LNCaP clone FGC (cell line): ENCODE data around the gene ADRM1.

- RRBS, 2 experiments, result no CpG with 5 or more reads among the region's 4 CpGs
Measured at GRCh38 chr20:61678624-61678859, 387.1 kb downstream of the TAF4 start.

GRCh38 chr20:62018046-62018395, 47.7 kb downstream of the TAF4 start:
- RRBS, 2 experiments, result no CpG with 5 or more reads among the region's 13 CpGs

GRCh38 chr20:62022540-62023054, 43.1 kb downstream of the TAF4 start:
- RRBS, 2 experiments, result no CpG with 5 or more reads among the region's 15 CpGs

DNA sequence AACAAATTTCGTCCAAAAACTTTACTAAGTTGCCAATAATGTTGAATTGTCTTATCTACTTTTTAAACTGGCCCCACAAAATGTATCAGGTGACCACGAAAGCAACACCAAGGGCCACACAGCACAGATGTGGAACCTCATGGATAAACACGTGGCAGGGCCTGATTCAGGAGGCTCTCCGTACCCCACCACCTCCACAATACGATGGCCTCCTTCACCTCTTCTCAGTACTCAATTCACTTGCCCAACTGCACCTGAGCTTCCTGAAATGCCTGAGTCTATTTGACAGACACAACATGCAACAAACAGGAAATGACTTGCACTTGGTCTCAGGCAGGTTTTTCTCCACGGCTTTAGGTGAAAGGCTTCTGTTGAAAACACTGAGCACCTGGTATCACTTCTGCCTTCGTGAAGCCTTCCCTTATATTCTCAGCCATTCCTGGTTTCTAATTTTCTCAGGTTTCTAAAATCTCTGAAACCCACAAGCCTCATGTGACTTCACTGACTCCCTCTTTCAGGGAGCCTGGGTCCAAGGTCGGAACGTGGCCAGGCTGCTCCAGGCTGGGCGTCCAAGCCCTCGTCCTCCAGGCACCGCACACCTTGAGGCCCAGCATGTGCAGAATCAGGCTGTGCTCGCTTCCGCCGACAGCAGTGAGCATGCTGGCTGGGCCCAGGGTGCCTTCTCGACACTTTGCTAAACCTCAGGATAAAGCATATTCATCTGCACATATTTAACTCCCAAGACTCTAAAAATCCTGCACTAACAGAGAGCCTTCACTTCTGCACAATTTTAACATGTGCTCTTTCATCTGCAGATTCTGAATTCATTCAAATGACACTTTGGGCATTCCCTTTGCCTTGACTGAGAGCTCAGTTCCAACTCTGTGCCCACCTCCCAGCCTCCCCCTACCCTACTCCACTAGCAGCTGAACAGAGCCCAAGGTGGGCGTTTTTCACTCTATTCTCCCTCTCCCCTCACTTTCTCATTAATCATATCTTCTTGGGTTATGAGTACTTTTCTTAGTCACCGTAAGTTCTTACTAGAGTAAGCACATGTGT, 34.7 kb downstream of the TAF4 start:
- RRBS, 2 experiments, result no CpG with 5 or more reads among the region's 18 CpGs

- RRBS, 2 experiments, result no CpG with 5 or more reads among the region's 10 CpGs
Measured at GRCh38 chr20:62240057-62240413, 1.7 kb downstream of the OSBPL2 start.

DNA sequence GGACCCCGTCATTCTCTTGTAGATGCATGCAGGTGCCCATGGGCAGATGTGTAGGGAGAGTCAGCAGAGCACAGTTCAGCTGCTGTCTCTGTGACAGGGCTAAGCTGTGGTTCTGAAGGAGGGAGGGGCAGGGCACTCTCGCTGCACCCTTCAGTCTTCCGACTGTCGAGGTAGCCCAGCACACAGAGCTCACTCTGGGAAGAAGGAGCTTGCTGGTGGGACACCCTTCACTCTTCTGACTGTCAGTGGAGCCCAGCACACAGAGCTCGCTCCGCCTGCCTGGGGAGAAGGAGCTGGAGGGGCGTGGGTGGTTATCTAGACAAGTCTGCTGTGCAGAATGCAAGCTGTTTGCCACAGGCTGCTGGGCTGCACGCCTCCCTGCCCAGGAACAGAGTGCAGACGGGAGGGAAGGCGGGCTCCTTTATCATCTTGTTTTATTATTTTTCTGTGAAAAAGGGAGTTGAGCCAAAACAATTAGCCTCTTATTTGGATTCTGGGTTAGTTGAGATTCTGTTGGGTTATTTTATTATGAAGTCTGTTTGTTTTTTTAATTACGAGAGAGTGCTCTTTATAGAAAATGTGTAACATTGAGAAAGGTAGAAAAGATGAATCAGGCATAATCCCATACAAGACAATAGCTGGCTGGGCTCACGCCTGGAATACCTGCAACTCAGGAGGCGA, 28.2 kb upstream of the ADRM1 start:
- RRBS, 2 experiments, result no CpG with 5 or more reads among the region's 13 CpGs

GRCh38 chr20:62285487-62286340, 17.1 kb upstream of the ADRM1 start:
- RRBS, 2 experiments, result no CpG with 5 or more reads among the region's 35 CpGs

DNA sequence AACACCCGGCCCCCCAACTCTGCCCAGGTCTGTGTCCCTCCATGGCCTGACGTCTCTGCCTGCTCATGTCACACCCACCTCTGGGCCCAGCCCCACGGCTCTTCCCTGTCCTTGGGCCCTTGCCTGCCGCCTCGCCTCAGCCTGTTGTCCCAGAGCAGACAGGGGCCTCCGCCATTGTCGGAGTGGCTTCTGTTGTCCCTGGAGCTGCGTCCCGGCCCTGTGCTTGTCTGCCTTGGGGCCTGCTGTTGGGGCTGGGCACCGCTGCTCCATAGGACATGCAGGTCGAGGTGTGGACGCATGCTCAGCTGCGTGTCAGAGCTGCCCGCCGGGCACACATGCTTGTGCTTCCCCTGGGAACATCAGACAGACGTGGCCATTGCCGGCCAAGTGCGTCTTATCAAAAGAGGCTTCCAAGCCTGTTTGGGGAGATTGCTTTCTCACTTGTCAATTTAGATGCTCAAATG, 16.1 kb upstream of the ADRM1 start:
- RRBS, 2 experiments, result 82 to 88% methylated on average over 4 to 5 of the region's 18 CpGs

- RRBS, 2 experiments, result under 1 to 2% methylated on average over 38 of the region's 56 CpGs
Measured at GRCh38 chr20:62302881-62303273, at the start of gene ADRM1. ADRM1 (plus strand) TSS chr20:62302997.

DNA sequence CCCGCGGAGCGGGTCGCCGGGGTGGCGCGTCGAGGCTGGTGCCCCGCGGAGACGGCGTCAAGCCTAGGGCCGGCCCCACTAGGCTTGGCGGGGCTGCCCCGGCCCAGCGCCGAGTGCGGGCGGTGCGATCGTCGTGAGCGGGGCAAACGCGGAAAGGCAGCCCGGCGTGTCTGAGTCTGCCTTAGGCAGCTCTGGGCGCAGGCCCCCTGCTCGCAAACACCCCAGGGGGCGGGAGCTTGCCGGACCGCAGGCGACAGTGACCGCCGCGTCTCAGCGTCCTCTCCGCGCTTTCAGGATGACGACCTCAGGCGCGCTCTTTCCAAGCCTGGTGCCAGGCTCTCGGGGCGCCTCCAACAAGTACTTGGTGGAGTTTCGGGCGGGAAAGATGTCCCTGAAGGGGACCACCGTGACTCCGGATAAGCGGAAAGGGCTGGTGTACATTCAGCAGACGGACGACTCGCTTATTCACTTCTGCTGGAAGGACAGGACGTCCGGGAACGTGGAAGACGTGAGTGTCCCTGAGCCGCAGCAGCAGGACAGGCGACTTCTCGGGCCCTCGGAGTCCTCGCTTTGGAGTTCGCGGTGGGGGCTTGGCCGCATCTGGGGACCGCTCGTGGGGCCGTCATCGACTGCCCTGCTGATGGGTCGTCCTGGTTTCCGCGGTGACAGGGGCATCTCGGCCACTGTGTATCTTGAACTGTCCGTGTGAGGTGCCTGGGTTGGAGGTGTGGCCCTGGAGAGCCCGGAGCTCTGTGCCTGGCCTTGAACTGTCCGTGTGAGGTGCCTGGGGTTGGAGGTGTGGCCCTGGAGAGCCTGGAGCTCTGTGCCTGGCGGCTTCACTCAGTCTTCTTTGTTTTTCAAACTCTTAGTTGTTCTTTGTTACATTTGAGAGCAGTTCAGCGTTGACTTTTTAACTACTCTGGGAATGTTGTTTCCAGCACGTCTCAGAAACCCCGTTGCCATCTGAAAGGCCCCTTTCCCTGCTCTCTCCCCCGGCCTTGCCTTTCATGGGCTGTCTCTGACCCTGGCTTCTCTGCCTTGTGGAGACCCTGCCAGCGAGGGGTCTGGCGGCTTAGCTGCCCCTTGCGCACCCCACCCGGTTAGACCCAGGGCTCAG, 835 bp downstream of the ADRM1 start:
- RRBS, 2 experiments, result under 1 to 2% methylated on average over 39 of the region's 84 CpGs

DNA sequence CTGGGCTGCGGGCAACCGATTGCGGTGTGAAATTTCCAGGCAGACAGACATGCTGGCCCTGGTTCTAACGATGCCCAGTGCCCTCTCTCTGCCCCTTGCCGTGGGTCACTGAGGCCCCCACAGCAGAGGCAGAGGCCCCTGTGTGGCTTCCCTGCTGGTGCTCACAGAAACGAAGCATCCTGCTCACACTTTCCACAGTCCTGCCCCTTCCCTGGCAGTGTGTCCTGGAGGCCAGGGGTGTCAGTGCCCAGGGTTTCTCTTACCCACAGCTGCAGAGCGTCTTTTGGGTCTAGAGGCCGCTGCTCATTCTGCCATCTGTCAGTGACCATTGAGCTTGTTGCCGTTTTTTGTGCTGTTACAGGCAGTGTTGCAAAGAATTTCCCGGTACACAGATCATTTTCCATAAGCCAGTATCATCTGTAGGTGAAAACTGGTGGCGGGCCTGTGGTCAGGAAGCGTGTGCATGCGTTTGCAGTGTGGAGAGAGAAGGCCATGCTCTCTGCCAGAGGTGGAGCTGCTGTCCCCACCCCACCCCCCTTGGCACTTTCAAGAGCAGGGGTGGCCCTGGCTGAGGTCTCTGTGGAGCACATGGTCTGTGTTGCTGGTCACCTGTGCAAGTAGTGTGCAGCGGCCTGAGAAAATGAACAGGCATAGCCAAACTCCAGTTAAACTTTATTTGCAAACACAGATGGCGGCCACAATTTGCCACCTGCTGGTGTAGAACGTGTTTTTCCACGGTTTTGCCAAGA, 2.2 kb downstream of the ADRM1 start:
- RRBS, 2 experiments, result no CpG with 5 or more reads among the region's 17 CpGs

- RRBS, 2 experiments, result 75 to 80% methylated on average over 13 of the region's 23 CpGs
Measured at GRCh38 chr20:62318575-62319216, 15.9 kb downstream of the ADRM1 start.

GRCh38 chr20:62349951-62350711, 17.0 kb downstream of the LAMA5 start:
- RRBS, 2 experiments, result no CpG with 5 or more reads among the region's 18 CpGs

- RRBS, 2 experiments, result 86 to 92% methylated on average over 4 of the region's 35 CpGs
Measured at GRCh38 chr20:62352193-62352692, 14.9 kb downstream of the LAMA5 start.

DNA sequence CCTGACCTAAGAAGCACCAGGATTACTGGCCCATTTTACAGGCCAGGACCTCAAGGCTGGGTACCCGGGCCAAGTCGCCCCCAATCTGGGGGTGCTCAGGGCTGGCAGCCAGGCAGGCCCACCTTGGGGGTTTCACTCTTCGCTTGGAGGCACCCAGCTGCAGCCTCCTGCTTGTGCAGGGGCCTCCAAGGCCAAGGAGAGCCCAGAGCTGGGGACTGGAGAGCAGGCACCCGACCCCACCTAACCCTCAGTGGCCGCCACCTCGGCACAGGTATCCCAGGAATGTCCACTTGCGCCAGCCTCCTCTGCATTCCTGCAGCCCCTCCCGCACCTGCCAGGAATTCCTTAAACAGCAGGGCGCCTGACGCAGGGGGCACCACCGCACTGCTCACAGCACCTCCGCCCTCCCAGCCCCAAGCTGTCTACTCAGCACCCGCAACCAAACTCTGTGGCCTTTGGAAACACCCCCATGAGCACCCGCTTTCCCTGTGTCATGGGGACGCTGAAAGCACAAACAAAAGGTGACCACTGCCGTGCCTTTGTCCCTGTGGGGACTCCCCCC, 5.3 kb downstream of the LAMA5 start:
- RRBS, 2 experiments, result no CpG with 5 or more reads among the region's 16 CpGs

- RRBS, 2 experiments, result 9 to 26% methylated on average over 3 of the region's 10 CpGs
Measured at GRCh38 chr20:62365662-62366281, 1.3 kb downstream of the LAMA5 start.

DNA sequence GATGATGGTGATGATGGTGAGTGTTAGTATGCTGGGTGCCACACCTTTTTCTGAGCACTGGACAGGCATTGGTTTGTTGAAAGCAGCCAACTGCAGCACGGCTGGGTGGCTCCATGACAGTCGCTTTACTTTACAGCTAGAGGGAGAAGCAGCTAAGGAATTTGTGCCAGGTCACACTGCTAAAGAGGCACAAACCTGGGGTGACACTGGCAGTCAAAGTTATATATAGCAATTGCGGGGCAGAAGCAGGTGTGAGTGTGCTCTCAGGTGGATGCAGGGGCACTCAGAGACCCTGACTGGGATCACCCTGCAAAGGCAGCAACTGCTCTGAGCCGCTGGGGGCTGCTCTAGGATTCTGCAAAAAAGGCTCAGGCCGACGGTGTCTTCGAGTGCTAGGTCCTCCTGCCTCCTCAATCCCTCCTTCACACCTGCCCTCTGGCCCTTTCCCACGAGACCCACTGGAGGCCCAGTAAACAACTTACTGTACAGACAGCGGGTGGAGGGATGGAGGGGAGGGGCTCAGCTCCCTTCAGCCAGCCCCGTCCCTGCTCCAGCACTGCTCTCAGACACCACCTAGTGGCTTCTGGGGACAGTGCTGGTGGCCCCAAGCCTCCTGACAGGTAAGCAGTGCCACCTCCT, 4.5 kb upstream of the RPS21 start:
- RRBS, 2 experiments, result no CpG with 5 or more reads among the region's 10 CpGs

GRCh38 chr20:62398817-62399250, 8.3 kb downstream of the CABLES2 start:
- RRBS, 2 experiments, result no CpG with 5 or more reads among the region's 9 CpGs

DNA sequence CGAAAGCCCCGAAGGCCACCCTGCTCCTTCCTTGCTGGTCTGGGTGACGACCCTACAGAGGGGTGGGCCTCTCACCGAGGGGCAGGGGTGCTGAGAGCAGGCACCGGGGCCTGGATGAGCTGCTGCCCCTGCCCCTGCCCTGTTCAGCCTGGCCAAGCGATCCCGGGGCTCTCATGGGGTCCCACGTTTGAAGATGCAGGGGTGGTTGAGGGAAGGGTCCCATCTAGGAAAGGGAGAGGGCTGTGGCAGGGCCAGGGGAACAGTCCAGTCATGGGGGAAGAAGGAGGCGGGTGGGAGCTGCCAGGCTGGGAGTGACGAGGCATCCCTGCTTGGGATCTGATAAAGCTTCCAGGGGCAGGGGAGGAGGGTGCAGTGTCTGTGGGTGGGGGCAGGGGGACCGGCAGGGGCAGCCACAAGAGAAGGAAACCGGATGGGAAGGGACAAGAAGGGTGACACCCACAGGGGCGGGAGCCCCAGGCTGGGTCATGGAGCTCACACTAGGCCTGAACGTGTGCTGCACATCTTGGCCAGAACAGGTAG, 57.8 kb upstream of the GATA5 start:
- RRBS, 2 experiments, result no CpG with 5 or more reads among the region's 14 CpGs

GRCh38 chr20:62550020-62550619, 74.3 kb upstream of the GATA5 start:
- RRBS, 2 experiments, result 26 to 32% methylated on average over 14 of the region's 36 CpGs